GM23338 (cell line): Measurements from ENCODE around the genes TRABD2B and BEND5.

DNA sequence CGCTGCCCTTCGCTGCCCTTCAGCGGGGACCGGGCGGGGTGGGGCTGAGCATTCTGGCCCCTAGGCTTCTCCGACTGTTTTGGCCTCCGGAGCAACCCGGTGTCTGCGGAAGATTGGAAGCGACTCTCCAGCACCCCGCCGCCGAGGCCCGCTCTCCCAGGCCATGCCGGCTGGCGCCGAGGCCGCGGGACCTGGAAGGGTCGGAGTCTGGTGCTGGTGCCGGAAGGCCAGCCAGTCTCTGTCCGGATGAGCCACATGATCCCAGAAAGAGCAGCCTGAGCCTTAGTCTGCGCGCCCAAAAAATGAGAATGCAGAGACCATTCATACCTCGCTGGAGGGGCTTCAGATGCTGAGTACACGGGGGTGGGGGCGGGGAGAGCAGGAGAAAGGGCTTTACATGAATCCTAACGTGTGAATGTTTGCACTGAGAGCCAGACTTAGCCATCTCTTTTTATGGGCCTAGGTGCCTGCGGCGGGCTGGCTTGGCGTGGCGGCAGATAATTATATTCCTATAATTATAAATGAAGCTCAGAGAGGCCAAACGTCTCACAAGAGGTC, 272.1 kb downstream of the FOXD2 start:
- PRO-cap: unidirectional peak, minus-strand start at position 105 of the sequence; unidirectional peak, minus-strand start at position 165 of the sequence
- RAMPAGE, long total RNA: no peak

DNA sequence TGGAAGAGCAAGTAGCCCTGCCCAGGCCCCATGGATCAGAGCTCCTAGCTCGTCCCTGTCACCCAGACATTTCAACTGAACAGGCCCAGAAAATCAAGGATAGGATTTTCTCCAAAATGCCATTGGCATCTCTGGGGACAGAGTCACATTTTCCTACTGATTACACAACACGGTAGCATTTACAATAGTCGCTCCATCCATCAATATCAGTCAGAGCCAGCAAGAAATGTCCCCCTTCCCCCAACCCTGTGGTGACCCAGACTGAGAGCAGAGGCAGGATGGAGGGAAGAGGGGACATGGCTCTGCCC, 275.5 kb downstream of the FOXD2 start:
- PRO-cap: no peak
- RAMPAGE, long total RNA: no peak

- PRO-cap: no peak
- RAMPAGE, long total RNA: no peak
These were observed 165.6 kb downstream of the TRABD2B start for GRCh38 chr1:47831474-47832060.

- PRO-cap: no peak
- RAMPAGE, long total RNA: no peak
These were observed 84.0 kb downstream of the TRABD2B start for GRCh38 chr1:47913126-47913717.

DNA sequence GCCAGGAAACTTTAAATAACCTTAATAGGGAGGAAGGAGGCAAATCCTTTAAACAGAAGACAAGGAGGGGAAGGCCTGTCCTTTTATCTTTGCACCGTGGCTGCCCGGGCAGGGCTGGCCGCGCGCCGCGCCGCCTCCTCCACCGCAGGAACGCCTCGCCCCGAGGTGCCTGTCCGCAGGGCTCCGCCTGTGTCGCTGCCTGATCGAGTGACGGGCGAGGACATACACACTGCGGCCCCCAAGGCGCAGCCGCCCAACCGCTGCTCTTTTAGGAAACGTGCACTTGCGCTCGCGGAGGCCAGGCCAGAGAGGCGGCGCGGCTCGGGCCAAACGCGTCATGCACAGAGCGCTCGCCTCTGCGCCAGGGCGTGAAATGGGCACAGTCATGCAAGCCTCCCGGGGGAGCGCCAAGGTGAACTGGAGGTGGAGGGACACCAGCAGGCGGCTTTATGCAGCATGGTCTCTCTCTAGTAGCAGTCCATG, 13.0 kb downstream of the TRABD2B start:
- PRO-cap: bidirectional peak, plus-strand start at position 306 of the sequence, minus-strand start at position 197 of the sequence
- RAMPAGE, long total RNA: no peak

DNA sequence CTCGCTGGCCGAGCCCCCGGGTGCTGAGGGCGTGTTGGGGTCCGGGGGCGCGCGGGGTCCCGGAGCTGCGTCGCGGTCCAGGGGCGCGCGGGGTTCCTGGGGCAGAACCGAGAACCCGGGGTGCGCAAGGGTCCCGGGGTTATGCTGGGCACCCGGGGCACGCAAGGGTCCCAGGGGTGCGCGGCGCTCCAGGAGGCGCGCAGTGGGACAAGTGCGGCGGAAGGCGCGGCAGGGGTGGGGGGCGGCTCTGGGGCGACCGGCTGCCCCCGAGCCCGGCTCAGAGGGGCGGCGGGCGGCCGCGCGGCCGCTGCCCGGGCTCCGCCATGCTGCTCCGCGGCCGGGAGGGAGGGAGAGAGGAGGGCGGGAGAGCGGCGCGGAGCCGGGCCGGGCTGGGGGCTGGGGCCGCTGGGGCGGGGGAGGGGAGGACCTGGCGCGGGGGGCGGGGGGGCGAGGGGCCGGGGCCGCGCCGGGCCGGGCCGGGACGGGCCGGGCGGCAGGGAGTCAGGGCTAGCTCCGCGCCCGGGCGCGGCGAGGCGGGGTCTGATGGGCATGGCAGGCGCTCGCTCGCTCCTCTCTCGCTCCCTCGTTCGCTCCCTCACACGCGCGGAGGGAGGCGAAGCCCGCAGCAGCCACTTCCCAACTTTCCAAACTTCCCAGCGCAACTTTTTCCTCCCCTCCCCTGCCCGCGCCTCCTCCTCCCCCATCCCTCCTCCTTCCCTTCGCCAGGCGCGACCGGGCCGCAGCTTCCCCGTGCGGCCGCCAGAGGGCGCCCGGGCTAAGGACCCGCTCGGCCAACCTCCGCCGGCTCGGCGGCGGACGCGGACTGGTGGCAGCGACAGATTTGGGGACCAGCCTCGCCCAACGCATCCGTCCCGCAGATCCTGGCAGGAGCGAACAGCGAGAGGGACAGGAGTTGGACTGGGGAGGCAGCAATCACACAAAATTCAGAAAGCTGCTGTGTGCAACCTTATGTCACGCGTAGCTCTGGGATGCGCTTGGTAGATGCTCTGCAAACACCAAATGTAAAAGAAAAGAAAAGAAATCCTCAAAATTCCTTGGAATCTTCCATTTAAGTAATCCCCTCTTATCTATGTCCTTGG, at the start of gene TRABD2B:
Gene TRABD2B, minus strand, starts transcription at position 356 of the 1,100 bp plus-strand sequence.
- PRO-cap: bidirectional peak, plus-strand start at position 104 of the sequence, minus-strand start outside the sequence; bidirectional peak, plus-strand start at position 469 of the sequence, minus-strand start at position 542 of the sequence
- RAMPAGE, long total RNA: no peak

- PRO-cap: no peak
- RAMPAGE, long total RNA: no peak
These were observed 62.6 kb downstream of the SPATA6 start for GRCh38 chr1:48409385-48409840.

DNA sequence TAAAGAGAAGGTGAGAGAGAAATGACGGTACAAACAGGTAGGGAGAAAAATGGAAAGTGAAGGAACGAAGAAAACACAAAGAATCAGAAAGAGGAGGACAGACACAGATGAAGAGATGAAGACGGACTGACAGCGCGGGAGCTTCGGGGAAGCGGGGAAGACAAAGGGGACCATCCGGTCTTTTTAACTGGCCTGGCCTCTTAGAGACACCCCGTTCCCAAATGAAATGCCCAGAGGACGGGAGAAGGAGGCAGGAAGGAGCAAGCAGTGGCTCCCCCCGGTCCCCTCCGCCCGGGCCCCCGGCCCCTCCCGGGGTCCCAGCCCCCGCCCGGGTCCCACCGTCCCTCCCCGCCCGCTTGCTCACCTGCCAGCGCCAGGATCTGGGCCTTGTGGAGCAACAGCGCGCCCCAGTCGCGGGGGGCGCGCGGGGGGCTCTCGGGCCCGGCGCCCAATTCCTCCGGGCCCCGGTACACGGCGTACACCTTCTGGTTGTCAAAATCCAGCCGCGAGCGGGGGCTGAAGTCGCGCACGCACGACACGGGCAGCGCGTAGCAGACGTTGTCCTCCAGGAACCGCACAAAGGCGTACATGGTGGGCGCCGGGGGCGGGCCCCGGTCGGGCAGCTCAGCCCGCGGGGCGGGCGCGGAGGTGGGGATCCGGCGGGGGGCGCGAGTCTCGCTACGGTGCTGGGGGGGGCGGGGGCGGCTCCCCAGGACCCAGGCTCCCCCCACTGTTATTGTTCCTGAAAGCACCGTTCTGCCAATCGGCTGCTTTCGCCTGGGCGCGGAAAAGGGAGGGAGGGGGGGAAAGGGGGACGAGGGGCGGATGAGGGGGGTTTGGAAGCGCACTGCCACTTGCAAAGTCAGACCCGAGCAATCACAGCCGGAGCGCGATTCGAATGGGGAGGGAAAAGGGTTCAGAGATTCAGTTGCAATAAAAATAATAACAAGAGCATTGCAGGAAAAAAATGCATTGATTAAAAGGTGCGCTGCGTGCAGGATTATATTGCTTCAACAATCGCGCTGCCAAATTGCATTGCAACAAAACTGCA, at the start of gene BEND5:
Gene BEND5, minus strand, starts transcription at position 650 of the 1,051 bp plus-strand sequence.
- PRO-cap: bidirectional peak, plus-strand start at position 233 of the sequence, minus-strand start at position 222 of the sequence; bidirectional peak, plus-strand start at position 875 of the sequence, minus-strand start at position 590 of the sequence
- RAMPAGE, long total RNA: no peak

GRCh38 chr1:49282760-49283261, 506.1 kb upstream of the BEND5 start:
- PRO-cap: unidirectional peak, minus-strand start at chr1:49282985
- RAMPAGE, long total RNA: no peak

- PRO-cap: no peak
- RAMPAGE, long total RNA: no peak
These were observed 2.1 kb downstream of the ELAVL4 start for GRCh38 chr1:50110576-50111436.

- PRO-cap: bidirectional peak, plus-strand start at chr1:50333250, minus-strand start at chr1:50333126
- RAMPAGE, long total RNA: no peak
These were observed 90.4 kb downstream of the DMRTA2 start for GRCh38 chr1:50332752-50333397.

DNA sequence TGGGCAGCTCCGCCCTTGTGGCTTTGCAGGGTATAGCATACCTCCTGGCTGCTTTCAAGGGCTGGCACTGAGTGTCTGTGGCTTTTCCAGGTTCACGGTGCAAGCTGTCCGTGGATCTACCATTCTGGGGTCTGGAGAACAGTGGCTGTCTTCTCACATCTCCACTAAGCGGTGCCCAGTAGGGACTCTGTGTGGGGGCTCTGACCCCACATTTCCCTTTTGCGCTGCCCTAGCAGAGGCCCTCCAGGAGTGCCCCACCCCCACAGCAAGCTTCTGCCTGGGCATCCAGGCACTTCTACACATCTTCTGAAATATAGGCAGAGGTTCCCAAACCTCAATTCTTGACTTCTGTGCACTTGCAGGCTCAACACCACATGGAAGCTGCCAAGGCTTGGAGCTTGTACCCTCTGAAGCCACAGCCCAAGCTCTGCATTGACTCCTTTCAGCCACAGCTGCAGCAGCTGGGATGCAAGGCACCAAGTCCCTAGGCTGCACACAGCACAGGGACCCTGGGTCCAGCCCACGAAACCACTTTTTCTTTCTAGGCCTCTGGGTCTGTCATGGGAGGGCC, 204.6 kb downstream of the FAF1 start:
- PRO-cap: no peak
- RAMPAGE, long total RNA: no peak

- PRO-cap: no peak
- RAMPAGE, long total RNA: no peak
These were observed 7.2 kb downstream of the CDKN2C start for GRCh38 chr1:50977305-50977536.

GRCh38 chr1:50979082-50979530, 9.1 kb downstream of the CDKN2C start:
- PRO-cap: no peak
- RAMPAGE, long total RNA: no peak

DNA sequence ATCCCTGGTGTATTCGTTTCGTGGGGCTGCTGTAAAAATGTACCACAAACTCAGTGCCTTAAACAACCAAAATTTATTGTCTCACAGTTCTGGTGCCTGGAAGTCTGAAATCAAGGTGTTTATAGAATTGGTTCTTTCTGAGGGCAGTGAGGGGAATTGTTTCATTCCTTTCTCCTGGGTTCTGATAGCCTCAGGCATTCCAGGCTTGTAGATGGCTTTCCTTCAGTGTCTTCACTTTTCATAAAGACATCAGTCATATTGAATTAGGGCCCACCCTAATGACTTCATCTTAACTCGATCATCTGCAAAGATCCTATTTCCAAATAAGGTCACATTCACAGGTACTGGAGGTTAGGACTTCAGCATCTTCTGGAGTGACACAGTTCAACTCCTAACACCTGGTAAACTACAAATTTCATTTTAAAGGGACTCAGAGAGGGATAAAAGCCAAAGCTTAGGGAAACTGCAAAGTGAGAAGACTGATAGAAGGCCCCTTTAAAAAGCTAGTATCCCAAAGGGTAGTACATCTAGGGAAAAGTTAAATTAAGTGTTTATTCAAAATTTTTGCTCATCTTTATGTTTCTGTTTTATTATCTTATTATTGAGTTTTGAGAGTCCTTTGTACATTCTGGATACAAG, 15.1 kb downstream of the CDKN2C start:
- PRO-cap: no peak
- RAMPAGE, long total RNA: no peak

GRCh38 chr1:51284527-51284845, 45.9 kb downstream of the TTC39A start:
- PRO-cap: no peak
- RAMPAGE, long total RNA: no peak

GRCh38 chr1:51405770-51406402, 75.5 kb upstream of the TTC39A start:
- PRO-cap: no peak
- RAMPAGE, long total RNA: no peak

- PRO-cap: no peak
- RAMPAGE, long total RNA: no peak
These were observed 19.5 kb downstream of the EPS15 start for GRCh38 chr1:51499429-51500087.

DNA sequence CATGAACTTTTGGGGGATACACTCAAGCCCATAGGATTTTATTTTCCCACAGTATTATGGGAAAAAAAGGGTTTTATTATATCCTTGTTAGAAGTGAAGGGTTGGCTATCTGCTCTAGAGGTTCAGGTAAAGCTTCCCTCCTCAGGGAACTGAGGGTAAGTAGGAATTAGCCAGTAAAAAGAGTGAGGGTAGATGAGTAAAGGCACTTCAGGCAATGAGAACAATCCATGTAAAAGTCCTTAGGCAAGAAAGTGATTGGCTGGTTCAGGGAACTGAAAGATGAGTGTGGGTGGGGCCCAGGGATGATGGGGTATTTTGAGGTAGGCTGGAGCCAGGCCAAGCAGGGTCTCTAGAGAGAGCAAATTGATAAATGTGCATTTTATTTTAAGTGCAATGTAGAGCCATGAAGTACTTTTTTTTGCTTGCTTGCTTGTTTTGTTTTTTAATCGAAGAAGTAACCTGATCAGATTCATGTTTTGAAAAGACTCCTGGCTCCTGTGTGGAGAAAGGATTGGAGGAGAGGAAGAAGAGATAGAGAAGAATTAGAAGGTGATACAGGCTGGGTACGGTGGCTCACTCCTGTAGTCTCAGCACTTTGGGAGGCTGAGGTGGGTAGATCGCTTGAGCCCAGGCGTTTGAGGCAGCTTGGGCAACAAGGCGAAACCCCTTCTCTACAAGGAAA, 26.5 kb downstream of the OSBPL9 start:
- PRO-cap: no peak
- RAMPAGE, long total RNA: no peak

GRCh38 chr1:51784160-51785154, 94.1 kb downstream of the NRDC start:
- PRO-cap: no peak
- RAMPAGE, long total RNA: no peak